Hematopoietic multipotent progenitor cell (in vitro differentiated cells): ENCODE measurements around the genes CCDC200 and ADAM11.

DNA sequence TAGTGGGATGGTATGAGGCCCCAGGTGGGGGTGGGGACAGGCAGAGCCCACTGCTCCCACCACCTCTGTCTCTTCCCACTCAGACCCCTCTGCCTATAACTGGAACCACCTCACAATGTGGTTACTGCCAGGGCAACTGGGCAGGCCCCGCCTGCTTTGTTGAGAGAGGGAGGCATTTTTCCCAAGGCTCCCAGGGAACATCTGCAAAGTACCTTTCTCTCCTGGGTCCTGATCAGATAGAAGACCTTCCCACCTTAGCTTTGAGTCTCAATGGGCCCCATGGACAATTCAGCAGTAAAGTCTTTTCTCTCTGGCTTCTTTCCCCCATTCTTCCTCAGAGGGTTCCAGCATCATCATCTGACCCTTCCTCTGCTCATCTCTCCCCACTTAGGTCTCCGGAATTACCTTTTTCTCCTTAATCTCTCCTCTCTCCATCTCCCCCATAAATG lies at the start of gene CCDC200:
CCDC200 (minus strand) TSS at position 67 of the 449 bp plus-strand sequence.
- CAGE, long polyA plus RNA, result no peak

DNA sequence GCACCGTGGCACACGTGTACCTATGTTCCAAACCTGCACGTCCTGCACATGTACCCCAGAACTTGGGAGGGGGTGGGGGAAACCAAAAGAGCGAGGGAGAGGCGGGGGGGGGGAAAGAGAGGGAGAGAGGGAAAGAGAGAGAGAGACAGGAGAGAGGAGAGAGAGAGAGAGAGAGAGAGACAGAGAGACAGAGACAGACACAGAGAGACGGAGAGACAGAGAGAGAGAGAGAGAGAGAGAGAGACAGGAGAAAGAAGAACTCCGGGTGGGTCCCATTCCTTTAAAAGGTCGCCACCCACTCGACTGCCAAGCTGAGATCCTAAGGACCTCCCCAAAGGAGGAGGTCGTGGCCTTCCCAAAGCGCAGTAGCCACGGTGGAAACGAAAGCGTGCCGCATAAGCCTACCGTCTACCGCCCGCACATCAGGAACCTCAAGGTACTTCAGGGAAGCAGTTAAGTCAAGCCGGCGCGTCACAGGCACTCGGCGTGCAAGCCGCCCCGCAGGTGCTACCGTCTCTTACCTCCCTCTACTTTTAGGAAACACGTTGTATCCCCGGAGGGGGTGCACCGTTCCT lies 44.2 kb upstream of the CCDC200 start:
- CAGE, long polyA plus RNA, result no peak

DNA sequence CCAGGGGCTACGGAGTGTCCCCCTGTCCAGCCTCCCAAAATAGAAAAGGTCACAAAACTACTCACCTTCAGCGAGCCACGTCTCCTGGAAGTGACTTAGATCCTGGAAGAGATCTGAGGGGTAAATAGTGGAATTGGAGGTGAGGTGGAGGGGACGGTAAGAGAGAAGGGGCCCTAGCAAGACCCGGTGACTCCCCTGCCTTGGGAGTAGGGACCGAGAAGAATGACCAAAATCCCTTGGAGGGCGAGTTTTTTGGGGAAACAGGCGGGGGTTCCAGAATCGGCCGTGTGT lies 1.3 kb downstream of the ETV4 start:
- CAGE, long polyA plus RNA, result no peak

DNA sequence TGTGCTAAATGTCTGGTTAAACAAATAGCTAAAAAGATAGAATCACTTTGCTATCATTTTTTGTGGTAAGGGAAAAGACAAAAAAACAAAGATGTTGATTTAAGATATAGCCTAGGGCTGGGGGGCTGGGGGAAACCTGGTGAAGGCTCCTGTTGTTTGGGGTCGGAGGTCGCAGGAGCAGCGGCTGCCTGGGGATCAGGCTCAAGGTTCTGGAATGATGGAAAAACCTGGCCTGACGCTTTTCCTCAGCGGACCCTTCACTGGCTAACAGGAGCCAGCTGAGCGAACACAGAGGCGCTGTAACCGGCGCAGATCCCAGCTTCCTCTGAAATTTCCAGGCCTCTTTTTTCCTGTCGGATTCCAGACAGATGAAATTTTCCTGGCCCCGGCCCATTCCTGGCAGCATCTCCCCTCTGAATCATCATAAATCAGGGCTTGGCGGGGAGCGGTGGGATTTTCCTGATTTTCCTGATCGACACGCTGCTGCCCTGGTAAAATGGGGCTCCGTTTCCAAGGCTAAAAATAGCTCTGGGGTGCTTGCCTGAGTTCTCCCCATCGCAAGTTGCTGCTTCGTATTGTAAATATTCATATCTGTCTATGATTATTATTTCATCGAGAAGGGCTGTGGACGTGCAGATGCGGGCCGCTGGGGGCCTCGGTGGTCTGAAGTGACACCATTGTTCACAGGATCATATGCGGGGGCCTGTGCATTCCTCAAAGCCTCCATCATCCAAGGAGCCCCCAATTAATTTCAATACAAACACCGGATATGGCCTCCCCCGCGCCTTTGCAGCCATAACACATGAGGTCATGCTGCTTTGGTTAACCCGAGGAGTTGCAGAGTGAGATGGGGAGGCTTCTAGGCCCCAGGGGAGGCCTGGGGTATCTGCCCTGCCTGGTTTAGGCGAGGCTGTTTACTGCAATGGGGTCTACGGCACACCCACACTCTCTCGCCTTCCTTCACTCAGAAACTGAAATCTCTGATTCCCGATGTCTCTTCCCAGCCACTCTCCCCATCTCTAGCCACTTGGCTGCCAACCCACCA lies 45.8 kb upstream of the ETV4 start:
- CAGE, long polyA plus RNA, result no peak

- CAGE, long polyA plus RNA, result no peak
Observed at GRCh38 chr17:43657402-43657959, 4.2 kb downstream of the MEOX1 start.

DNA sequence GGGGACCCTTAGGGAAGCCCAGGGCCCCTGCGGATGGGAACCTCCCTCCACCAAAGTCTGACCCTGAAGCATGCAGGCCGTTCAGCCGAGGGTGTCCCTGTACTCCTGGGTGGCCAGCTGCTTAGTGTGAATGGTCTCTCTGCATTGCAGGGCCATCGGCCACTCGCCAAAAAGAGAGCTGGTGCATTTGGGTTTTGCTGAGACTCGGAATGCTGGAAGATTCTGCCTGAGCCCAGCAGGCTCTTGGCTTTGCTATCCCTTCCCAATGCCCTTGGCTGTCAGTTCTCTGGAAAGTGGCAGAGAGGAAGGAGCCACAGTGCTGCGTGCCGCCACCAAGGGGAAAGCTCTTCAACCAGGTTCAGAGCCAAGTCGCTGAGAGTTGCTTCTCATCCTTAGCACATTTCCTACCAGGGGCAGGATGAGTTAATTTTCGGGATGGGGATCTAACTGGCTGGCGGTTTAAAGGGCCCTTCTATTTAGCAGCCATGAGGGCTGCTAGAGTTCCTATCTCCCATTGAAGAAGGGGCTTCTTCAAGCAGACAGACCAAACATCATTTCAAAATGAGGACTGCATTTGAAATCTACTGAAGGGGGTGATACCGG lies 2.7 kb downstream of the MEOX1 start:
- CAGE, long polyA plus RNA, result no peak

DNA sequence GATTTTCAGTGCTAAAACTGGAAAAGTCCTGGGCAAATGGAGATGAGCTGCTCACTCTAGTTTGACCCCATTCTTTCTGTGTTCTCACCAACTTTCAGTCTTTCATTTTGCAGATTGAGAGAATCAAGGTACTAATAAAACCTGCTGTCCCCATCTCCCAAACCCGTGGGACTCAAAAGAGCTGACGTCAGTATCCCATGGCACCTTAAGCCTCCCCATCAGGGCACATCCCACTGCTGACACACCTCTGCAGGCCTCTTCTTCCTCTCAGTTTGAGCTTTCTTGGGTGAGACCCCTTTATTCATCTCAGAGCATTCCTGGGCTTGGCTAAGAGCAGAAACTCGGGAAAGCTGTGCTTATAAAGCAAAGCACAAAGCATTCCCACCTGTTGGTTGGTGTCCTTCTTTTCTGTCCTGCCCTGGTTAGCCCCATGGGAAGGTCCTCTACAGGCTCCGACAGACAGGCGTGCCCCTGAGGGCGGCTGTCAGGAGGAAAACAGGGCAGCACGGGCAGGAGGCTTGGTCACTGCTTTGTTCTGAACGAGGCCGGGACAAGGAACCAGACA lies 2.0 kb downstream of the MEOX1 start:
- CAGE, long polyA plus RNA, result no peak

DNA sequence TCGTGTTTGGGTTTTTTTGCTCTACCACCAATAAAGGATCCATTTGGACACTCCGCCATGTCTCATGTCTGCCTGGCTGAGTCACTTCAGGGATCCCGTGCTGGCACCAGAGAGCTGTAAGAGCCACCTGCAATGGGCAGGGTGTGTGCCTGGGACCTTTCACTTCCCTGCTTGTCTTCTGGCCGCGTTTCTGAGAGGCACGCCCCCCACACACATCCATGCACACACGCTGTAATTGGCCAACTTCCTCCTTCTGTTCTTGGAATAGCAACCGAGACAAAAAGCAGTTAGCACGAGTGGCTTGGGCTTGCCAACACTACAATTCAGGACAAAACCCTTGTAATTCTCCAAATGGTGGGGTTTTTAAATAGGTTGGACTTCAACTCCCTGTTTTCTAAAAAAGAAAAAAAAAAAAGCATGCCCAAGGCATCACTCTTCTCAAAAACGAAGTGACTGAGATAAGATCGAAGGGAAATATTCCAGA lies 9.9 kb upstream of the SOST start:
- CAGE, long polyA plus RNA, result no peak

GRCh38 chr17:43839412-43840209 lies 6.7 kb upstream of the MPP3 start:
- CAGE, long polyA plus RNA, result no peak

GRCh38 chr17:43842583-43843250 lies 4.3 kb upstream of the CD300LG start:
- CAGE, long polyA plus RNA, result no peak

- CAGE, long polyA plus RNA, result no peak
Observed at GRCh38 chr17:43900378-43901214, 6.7 kb downstream of the MPP2 start.

DNA sequence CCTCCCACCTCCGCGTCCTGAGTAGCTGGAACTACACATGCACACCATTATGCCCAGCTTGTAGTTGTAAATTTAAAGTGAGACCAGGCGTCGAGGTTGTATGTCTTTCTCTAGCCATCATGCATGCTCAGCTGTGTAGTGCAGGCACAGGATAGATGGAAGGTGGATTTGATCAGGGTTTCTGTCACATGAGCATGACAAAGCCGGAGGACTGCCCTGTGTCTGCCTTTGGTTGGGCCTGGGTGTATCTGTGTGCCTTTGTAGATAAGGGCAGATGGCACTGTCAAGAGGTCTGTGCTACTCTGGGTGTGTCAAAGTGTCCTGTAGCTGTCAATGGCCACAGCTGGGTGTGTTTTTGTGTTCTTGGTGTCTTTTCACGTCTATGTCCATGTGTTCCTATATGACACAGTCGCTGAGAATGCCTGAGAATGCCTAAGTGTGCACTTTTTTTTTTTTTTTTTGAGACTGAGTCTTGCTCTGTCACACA lies 4.3 kb upstream of the NAGS start:
- CAGE, long polyA plus RNA, result no peak

GRCh38 chr17:44008952-44009482 lies 4.6 kb downstream of the NAGS start:
- CAGE, long polyA plus RNA, result no peak

DNA sequence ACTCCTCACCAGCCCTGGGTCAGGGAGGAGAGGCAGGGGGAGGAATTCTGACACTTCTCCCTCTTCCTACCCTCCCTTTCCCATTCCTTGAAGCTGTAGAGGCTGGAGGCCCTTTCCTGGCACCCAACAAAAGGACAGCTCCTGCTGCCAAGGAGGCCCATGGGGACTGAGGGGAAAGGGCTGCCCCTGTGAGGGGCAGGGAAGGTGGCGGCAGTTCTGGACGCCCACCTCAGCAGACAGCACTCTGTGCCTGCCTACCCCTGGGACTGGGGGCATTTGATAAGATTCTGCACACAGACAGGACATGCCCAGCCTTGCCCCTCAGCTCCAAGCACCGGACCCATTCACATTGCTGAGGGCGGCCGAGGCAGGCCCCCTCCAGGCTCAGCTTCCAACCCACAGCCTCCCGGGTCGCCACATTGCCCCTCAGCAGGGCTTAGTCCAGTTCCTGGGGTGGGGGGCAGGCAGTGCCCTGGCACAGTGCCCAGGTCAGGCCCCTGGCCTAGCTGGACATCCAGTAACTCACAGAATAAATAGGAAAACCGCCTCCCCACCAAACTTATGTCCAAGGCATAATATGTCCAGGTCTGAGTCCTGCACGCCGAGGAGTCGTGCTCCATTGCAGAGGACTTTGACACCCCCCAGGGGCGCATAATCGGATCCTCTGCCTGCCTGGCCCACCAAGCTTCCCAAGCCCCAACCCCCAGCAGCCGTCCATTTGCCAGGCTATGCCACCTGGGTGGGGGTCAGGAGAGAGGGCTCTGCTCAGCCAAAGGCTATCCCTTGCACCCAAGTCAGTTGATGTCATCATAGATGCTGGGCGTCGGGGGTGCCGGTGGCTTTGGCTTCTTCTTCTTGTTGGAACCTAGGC lies 6.0 kb downstream of the ATXN7L3 start:
- CAGE, long polyA plus RNA, result no peak

DNA sequence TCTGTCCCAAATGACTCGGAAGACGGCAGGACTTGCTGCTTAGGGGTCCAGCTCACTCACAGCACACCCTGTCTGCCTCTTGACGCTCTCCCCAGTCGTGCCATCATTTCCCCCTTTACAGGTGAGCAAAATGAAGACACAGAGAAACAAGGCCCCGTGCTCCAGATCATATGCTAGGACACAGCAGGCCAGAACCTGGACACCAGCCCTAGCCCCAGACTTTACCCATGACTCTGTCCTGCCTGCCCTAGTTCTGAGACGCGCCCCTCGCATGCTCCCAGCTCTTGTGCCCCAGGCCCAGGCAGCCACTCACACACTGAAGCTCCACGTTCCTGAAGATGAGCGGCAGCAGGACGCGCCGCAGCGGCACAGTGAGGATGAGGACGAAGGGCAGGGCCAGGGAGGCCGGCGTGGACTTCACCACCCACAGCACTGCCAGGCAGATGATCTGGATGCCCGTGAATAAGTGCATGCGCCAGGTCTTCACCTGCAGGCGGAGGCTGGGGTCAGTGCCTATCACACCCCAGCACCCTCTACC lies 17.0 kb downstream of the SLC4A1 start:
- CAGE, long polyA plus RNA, result no peak

DNA sequence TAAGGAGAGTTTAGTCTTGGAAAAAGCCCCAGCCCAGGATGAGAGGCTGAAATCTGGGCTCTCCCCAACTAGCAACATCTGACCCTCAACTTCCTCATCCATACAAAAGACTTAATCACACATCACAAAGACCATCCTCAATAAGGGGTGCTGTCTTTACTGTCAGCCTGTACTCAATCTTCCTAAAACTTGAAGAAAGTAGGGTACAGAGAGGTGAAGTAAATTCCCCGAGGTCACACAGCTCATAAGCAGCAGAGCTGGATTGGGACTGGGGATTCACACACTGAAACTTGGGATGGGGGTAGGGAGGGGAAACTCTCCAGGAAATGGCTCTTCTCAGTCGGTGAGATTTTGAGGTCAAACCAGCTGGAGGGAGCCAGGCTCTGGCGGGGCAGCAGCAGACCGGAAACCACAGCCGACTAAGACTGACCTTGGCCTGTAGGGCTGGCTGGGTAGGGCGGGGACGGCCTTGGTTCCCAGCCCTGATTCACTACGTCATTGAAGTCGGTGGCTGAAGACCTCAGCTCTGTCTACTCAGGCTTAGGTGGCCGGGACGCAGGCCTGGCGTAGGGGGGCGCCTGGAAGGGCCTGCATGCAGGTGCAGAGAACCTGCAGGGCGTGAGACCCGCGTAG lies 11.6 kb upstream of the SLC4A1 start:
- CAGE, long polyA plus RNA, result no peak

DNA sequence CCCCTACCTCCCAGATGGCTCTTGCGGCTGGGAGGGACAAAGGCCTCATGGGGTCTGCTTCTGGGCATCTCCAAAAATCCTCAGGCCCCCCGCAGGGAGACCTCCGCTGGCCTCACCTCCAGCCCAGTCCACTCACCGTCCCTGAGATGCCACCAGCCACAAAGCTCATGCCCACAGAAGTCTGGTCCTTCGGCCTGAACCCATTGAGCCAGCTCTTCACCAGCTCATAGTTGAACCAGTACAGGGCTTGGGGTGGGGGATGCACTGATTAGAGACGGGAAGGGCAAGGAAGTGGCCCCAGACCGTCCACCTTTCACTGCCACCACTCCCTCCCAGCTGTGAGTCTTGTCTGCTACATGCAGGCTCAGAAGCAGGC lies 4.1 kb downstream of the SLC25A39 start:
- CAGE, long polyA plus RNA, result no peak

DNA sequence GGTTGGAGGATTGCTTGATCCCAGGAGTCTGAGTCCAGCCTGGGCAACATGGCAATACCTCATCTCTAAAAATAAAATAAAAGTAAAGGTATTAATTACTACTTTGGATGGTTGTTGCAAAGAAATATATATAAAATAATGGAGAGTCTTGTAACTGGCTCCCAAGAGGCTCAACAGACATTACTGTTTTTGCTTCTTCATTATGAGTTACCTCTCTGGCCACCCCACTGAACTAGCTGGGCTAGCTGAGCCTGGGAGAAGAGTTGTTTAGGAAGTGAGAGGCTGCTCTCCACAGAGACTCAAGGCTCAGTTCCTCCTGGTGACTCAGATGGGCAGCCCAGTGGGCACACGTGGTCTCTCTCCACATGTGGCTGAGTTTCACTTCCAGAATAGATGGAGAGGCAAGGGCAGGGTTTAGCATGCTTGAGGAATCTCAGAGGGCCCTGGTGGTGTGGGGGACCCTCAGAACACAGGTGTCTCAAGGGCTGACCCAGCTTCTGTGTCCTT lies 3.0 kb downstream of the GRN start:
- CAGE, long polyA plus RNA, result no peak

- CAGE, long polyA plus RNA, result no peak
Observed at GRCh38 chr17:44348598-44349168, 3.6 kb downstream of the GRN start.

- CAGE, long polyA plus RNA, result no peak
Observed at GRCh38 chr17:44758667-44759129, at the start of gene ADAM11. TSS of gene ADAM11 (plus strand) at chr17:44758988.